ENCODE measurements around a stretch of chr1.

GRCh38 chr1:43765936-43766864 is 58.9 kb downstream of the ST3GAL3 start:
- PRO-cap: no peak
- RAMPAGE, long total RNA, 2 experiments: no peak in any of the 2 experiments

GRCh38 chr1:43935508-43936042 is 2.0 kb downstream of the ARTN start:
- PRO-cap: no peak
- RAMPAGE, long total RNA, 2 experiments: no peak in any of the 2 experiments

GRCh38 chr1:43936961-43937613 is 3.5 kb downstream of the ARTN start:
- PRO-cap: no peak
- RAMPAGE, long total RNA, 2 experiments: no peak in any of the 2 experiments

DNA sequence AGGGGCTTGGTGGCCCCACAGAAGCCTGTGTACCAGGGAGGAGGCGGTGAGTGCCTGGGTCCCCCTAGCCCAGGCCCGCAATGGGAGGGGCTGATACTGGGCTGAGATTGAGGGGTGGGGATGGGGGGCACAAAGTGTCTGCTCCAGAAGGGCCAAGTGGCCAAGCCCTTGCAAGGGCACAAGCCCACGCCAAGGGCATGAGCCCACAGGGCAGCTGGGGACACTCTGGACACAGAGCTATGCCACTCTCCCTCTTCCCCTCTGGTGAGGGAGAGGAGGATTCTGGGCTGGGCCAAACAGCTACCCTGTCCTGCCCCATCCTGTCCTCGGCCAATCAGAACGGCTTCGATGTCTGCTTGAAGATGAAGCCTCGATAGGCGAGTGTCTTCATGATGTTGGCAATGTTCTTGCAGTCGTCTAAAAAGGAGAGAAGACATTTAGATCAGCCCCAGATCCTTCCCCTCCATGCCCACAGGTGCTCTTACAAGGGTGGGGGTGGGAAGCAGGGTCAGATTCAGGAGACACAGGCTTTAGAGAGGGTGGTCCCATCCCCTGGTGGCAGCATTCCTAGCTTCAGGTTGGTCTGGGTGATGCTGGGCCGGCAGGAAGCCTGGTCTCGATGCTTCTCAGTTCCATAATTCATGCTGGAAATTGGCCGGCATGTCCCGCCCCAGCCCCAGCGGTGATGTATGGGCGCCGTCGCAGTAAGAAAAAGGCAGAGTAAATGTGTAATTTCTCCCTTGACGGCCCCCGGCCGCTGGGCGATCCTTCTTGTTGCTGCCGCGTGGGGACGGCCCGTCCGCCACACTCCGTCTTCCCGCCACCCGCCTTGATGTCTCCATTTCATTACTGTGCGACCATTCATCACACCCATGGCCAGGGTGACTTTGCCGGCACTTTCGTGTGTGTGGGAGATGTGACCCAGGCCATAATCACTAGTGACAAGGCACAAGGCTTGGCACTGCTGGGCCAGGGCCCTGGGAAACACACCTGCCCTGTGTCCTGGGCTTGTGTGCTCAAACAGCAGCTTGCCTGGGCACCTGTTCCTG is 8.3 kb downstream of the DMAP1 start:
- PRO-cap: no peak
- RAMPAGE, long total RNA, 2 experiments: no peak in any of the 2 experiments

DNA sequence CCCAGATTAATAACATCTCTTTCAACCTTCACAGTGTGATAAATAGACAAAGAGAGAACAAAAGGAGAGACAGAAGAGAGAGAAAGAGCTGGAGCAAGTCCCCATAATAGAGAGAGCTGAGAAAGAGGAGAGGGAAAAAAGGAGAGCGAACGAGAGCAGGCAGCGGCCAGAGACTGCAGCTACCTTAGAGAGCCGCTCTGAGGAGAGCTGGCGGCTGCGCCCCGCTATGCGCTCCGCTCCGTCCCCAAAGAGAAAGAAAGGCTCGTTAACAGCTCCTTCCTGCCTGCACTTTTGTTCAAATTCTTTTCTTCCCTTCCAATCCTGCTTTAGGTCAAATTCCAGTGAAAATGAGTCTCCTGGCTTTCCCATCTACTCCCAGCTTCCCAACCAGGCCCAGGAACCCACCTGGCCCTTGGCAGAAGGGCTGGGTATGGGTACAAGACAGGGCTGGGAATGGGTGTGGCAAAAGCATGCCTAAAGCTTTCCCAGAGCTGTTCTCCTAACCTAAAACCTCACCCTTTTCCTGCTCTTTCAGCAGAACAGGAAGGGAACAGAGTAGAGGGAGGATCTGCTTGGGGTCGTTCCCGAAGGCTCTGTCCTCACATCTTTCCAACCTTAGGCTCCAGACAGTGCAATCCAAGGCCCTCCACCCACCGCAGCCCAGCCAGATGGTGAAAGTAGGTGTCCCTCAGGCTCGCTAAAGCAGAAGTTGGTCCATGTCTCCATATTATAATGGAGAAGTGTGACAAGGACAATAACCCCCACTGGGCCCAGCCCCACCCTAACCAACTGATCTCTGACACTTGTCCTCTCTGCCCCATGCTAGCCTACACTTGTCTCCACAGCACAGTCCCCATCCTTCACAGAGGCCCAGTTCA is 48.4 kb downstream of the DMAP1 start:
- PRO-cap: no peak
- RAMPAGE, long total RNA, 2 experiments: no peak in any of the 2 experiments

DNA sequence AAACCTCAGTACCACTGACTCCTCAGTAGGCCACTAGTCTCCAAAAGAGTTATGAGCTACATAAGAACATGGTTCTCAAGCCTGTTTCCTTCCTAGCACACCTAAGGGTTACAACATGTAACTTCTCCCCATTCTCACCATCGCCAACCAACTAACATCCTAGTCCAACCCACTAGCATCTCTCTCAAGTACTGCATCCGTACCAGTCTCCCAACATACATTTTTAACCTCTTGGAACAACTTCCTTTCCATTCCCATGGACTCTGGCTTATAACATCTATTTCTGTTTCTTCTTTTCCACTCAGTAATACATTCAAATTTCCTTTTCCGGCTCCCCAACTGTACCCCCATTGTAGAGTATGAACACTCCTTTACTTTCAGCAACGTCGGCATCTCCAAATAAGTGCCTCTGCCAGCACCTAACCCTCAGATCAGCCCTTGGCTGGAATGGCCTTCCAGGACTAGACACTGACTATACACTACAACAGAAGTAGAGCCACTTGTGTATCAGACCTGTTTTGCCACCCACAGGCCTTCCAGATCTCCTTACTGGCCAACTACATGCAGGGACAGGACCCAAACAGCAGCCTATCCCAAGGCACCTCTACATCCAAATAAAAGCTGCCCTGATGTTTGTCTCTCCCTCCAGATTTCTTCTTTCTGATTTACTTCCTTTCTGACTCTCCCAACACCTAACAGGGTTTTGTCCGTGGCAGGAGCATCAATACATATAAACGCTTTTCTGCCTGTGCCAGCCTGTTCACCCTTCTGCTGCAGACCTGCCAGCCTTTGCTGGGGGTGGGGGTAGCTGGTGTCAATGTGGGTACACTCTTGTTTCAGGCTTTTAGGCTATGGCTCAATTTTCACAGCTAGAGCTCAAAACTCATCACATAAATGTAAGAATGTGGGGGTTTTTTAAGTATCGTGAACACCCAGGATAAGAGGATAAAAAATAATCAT is 24.9 kb downstream of the ERI3 start:
- PRO-cap: no peak
- RAMPAGE, long total RNA, 2 experiments: no peak in any of the 2 experiments

DNA sequence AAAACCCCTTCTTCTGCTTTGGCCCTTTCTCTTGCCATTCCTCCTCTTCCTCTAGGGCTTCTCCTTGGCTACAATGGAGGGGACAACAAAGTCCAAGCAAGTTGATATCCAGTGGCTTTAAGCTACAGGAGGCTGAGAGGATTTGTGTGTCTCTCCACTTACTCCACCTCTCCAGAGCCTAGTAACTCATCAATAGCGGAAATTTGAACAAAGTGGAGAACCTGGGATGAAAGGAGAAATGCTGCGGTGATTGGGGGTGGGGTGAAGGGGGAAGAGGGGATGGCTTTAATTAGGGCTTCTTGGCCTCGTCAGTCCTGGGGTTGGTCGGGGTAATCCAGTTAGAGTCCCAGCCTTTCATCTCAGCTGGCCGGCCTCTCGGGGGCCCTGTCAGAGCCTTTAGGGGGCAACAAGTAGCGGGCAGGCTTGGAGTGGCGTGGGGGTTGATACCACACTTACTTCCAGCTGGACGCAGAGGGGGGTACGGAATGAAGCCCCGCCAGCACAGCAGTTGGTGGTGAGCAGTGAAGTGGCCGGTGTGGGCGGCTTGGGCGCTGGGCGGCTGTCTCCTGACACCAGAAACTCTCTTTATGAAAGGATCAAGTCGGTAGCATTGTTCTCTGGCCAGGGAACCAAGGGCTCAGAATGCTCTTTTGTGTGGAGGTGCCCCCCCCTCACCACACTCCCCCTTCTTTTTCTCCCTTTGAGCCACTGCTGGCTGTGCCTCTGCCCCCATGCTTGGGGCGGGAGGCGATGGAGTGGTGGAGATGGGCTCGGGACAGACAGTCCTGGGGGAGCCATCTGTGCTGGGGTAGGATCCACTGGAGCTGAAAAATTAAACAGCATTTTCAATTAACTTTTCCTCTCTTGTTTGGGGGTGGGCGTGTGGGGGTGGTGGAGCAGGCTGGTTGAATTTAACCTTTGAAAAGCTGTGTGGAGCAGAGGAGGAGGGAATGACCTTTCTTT is 102.4 kb downstream of the RNF220 start:
- PRO-cap: no peak
- RAMPAGE, long total RNA, 2 experiments: no peak in any of the 2 experiments

GRCh38 chr1:44648329-44649187 is 25.7 kb downstream of the TMEM53 start:
- PRO-cap: no peak
- RAMPAGE, long total RNA, 2 experiments: no peak in any of the 2 experiments

GRCh38 chr1:44681815-44682492 is 7.4 kb downstream of the ARMH1 start:
- PRO-cap: no peak
- RAMPAGE, long total RNA, 2 experiments: no peak in any of the 2 experiments

DNA sequence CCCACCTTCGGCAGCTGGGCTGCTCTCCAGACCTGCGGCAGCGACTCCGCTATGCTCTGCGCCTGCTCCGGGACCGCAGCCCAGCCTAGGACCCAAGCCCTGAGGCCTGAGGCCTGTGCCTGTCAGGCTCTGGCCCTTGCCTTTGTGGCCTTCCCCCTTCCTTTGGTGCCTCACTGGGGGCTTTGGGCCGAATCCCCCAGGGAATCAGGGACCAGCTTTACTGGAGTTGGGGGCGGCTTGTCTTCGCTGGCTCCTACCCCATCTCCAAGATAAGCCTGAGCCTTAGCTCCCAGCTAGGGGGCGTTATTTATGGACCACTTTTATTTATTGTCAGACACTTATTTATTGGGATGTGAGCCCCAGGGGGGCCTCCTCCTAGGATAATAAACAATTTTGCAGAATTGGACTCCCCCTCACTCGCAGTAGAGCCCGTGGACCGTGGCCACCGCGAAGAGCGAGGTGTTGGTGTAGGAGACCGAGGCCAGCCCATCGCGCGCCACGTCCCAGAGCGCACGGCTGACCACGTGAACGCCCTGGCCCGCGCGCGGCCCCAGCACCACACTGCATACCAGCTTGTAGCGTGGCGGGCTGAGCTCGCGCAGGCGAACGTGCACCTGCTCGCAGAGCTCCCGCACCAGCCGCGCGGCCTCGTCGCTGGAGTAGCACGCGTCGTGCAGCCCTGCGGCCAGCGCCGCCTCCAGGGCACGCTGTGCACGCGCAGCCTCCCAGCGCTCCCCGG is 1.4 kb downstream of the DYNLT4 start:
- PRO-cap: no peak
- RAMPAGE, long total RNA, 2 experiments: no peak in any of the 2 experiments

DNA sequence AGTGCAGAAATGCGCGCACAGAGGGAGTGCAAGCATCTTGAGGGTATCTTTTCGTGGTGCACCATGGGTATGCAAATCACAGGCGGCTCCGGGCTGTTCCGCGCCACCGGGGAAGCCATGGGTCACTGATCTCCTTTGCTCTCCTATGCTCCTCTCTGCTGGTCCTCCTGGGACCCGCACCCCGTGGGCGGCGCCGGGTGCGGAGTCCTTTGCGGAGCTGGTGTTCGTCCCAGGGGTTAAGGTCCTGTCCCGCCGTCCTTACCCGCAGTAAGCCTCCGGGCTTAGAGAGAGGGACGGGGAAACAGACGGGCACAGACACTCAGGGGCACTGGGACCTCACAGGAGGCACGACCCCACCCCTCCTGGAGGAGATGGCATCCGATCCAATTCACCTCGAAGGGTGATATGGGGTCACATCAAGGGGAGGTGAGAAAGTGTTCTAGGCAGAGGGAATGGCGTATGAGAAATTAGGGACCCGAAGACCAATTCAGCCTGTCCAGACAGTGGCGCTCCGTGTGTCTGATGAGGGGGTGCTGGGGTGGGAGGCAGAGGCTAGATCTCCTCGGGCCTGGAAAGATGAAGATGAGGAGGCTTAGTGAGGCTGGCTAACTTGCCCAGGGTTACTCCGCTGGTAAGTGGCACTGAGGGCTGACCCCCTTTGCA is 11.9 kb downstream of the BTBD19 start:
- PRO-cap: bidirectional peak, plus-strand start at position 96 of the sequence, minus-strand start outside the sequence
- RAMPAGE, long total RNA, 2 experiments: no peak in any of the 2 experiments

DNA sequence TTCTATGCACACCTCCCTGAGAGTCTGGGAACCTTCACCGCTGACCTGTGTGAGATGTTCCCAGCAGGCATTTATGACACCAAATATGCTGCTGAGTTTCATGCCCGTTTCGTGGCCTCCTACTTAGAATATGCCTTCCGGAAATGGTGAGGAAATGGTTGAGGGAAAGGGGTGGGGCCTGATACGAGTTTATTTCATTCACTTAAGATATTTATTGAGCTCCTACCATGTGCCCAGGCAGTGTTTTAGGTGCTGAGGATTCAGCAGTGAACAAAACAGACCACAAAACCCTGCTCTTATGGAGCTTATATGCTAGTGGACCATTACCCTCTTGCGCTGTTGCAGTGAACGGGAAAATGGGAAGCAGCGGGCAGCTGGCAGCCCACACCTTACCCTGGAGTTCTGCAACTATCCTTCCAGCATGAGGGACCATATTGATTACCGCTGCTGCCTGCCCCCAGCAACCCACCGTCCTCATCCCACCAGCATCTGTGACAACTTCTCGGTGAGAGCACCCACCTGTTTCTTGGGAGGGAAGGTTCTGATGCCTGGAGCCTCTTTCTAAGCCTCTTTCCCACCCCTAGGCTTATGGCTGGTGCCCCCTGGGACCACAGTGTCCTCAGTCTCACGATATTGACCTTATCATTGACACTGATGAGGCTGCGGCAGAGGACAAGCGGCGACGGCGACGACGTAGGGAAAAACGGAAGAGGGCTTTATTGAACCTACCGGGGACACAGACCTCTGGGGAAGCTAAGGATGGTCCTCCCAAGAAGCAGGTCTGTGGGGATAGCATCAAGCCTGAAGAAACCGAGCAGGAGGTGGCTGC is 2.7 kb downstream of the TOE1 start:
- PRO-cap: no peak
- RAMPAGE, long total RNA, 2 experiments: no peak in any of the 2 experiments

DNA sequence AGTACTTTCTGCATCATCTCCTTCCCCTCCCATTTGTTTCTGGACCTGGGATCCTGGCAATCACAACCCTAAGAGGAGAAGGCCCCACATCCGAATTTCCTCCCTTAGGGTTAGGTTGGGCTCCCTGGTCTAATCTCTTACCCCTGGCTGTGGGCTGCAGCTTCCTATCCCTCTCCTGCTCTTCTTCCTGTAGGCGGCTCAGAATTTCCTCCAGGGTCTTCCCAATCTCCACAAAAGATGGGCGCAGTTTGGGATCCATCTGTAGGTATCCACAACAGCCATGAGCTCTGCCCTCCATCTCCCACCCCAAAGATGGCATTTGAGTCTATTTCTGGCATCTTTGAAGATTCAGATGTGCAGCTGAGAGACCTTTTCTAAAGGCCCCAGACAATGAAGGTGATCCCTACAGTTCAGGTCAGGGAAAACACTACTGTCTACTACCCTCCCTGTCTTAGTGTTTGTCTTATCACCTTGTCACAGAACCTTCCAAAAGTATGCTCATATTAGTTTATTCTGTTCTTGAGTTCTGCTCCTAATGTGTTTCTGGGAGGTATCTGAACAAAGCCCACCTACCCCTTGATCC is 5.9 kb downstream of the TOE1 start:
- PRO-cap: no peak
- RAMPAGE, long total RNA, 2 experiments: no peak in any of the 2 experiments

DNA sequence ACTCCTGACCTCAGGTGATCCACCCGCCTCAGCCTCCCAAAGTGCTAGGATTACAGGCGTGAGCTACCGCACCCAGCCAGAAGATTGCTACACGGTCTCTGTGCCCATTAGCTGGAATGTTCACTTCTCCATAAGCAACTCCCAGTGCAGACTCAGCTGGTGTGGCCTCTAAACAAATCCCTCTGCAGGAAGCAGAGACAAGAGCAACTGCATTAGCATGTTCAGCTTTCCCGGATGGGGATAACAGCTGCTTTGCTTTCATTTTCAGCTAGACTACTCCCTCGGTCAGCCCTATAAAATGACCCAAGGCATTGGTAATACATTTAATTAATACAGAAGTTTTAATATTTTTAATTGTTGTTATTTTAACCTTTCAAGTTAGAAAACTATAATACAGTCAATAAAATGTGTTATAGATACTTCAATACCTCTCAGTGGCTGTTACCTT is 21.1 kb downstream of the TOE1 start:
- PRO-cap: no peak
- RAMPAGE, long total RNA, 2 experiments: no peak in any of the 2 experiments

- PRO-cap: no peak
- RAMPAGE, long total RNA, 2 experiments: no peak in any of the 2 experiments
Observed at GRCh38 chr1:45557448-45557884, 6.8 kb downstream of the AKR1A1 start.

- PRO-cap: no peak
- RAMPAGE, long total RNA, 2 experiments: no peak in any of the 2 experiments
Observed at GRCh38 chr1:45608509-45609051, 15.3 kb downstream of the CCDC17 start.

GRCh38 chr1:45609052-45610337 is 14.4 kb downstream of the CCDC17 start:
- PRO-cap: no peak
- RAMPAGE, long total RNA, 2 experiments: no peak in any of the 2 experiments

GRCh38 chr1:45622095-45622531 is 1.7 kb downstream of the CCDC17 start:
- PRO-cap: no peak
- RAMPAGE, long total RNA, 2 experiments: no peak in any of the 2 experiments

GRCh38 chr1:46132015-46132317 is 463 bp downstream of the PIK3R3 start:
- PRO-cap: no peak
- RAMPAGE, long total RNA, 2 experiments: no peak in any of the 2 experiments

GRCh38 chr1:46182818-46183935 is 6.9 kb upstream of the P3R3URF start:
- PRO-cap: no peak
- RAMPAGE, long total RNA, 2 experiments: no peak in any of the 2 experiments

Measured in breast epithelium (tissue), 2 donors.